Zone of skin (tissue), 1 donor: ENCODE measurements around a stretch of chr3.

- RRBS: no CpG with 5 or more reads among the region's 4 CpGs
These were observed 33.5 kb downstream of the UBP1 start for GRCh38 chr3:33406723-33407052.

GRCh38 chr3:33416556-33417125 is 23.6 kb downstream of the UBP1 start:
- RRBS: no CpG with 5 or more reads among the region's 3 CpGs

GRCh38 chr3:33562858-33563984 is 123.0 kb upstream of the UBP1 start:
- RRBS: no CpG with 5 or more reads among the region's 3 CpGs

- RRBS: no CpG with 5 or more reads among the region's 4 CpGs
These were observed 133.4 kb downstream of the CLASP2 start for GRCh38 chr3:33584589-33585154.

DNA sequence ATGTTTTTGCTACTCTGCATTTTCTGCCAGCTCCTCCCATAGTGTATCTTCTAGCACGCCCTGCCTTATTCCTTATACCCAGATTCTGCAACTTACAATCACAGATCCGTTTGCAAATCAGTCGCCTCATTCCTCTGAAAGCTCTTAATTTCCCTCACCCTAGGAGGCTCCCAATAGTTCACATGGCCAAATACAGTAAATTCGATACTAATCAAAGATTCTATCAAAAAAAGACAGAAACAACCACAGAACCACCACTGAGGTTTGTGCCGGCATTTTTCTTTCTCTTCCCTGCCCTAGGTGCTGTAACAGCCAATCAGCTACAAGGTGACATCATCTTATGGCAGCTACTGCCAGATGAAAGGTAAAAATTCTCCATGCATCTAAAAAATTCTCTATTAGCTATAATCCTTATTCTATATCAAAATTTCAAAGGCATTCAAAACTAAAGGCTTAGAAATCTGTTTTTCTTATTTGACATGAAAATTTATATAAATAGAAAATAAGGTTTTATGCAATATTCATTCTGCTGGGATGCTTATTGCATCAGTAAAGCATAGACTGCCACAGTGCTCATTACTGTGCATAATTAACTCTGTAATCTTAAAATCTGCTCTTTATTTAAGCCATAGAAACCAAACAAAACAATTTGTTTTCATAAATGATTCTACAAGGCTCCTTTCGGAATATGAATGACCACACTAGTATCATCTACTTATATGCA is 72.7 kb downstream of the CLASP2 start:
- RRBS: no CpG with 5 or more reads among the region's 6 CpGs

DNA sequence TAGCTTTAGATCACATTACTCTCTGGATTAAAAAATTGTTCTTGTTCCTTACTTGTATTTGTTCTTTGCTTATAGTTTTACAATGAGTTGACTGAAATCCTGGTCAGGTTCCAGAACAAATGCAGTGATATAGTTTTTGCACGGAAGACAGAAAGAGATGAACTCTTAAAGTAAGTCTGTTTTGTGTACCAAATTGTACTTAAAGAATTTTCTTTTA is 56.6 kb downstream of the PDCD6IP start:
- RRBS: no CpG with 5 or more reads among the region's 1 CpG

DNA sequence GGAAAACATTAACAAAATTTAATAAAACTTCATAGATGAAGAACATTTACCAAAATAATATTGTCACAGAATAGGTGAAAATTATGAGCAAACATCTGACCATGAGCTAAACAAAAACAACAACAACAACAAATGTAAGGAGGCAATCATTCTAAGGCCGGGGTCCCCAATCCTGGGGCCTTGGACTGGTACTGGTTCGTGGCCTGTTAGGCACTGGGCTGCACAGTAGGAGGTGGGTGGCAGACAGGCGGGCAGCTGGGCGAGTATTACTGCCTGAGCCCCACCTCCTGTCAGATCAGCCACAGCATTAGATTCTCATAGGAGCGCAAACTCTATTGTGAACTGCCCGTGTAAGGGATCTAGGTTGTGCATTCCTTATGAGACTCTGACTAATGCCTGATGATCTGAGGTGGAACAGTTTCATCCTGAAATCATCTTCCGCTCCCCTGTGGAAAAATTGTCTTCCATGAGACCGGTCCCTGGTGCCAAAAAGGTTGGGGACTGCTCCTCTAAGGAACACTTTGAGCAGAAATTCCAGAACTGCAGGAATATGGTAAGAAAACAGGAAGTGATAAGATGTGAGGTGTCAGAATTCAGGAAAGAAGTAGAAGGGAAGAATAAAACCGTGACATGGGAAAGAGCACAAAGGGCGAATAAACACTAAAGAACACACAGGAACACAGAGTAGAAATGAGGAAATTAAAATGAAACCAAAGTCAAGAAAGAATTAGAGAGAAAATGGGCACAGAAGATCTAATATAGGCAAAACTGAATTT is 57.5 kb downstream of the PDCD6IP start:
- RRBS: no CpG with 5 or more reads among the region's 10 CpGs

GRCh38 chr3:33868661-33869257 is 70.3 kb downstream of the PDCD6IP start:
- RRBS: no CpG with 5 or more reads among the region's 1 CpG

GRCh38 chr3:35663406-35663845 is 24.1 kb downstream of the ARPP21 start:
- RRBS: no CpG with 5 or more reads among the region's 10 CpGs

- RRBS: no CpG with 5 or more reads among the region's 7 CpGs
These were observed 1.1 kb downstream of the STAC start for GRCh38 chr3:36381269-36381923.

- RRBS: no CpG with 5 or more reads among the region's 1 CpG
These were observed 31.0 kb downstream of the DCLK3 start for GRCh38 chr3:36733274-36733751.

DNA sequence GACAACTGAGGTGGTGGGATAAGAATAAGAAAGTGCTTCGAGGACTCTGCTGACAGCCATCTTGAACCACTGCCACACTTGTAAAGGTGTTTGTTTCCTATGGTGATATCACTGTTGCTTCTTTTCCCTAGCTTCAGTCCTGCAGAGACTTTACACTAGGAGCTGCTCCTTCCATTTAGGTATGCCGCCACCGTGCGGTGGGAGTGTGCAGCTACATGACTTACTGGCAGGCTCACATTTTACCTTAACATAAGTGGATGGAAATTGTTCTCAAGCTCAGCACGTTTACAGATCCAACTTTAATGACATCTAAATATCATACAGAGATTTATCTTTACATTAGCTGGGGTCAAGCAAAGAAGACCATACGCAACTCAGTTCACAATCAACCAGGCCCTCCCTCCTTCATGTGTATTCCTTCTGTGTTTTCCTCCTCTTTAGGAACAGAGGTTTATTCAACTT is 13.9 kb upstream of the TRANK1 start:
- RRBS: no CpG with 5 or more reads among the region's 6 CpGs

- RRBS: no CpG with 5 or more reads among the region's 5 CpGs
These were observed 67.5 kb downstream of the MLH1 start for GRCh38 chr3:37060784-37061170.

- RRBS: no CpG with 5 or more reads among the region's 5 CpGs
These were observed 9.5 kb upstream of the GOLGA4 start for GRCh38 chr3:37233528-37233950.

GRCh38 chr3:37417247-37417609 is 34.7 kb upstream of the ITGA9 start:
- RRBS: no CpG with 5 or more reads among the region's 3 CpGs

DNA sequence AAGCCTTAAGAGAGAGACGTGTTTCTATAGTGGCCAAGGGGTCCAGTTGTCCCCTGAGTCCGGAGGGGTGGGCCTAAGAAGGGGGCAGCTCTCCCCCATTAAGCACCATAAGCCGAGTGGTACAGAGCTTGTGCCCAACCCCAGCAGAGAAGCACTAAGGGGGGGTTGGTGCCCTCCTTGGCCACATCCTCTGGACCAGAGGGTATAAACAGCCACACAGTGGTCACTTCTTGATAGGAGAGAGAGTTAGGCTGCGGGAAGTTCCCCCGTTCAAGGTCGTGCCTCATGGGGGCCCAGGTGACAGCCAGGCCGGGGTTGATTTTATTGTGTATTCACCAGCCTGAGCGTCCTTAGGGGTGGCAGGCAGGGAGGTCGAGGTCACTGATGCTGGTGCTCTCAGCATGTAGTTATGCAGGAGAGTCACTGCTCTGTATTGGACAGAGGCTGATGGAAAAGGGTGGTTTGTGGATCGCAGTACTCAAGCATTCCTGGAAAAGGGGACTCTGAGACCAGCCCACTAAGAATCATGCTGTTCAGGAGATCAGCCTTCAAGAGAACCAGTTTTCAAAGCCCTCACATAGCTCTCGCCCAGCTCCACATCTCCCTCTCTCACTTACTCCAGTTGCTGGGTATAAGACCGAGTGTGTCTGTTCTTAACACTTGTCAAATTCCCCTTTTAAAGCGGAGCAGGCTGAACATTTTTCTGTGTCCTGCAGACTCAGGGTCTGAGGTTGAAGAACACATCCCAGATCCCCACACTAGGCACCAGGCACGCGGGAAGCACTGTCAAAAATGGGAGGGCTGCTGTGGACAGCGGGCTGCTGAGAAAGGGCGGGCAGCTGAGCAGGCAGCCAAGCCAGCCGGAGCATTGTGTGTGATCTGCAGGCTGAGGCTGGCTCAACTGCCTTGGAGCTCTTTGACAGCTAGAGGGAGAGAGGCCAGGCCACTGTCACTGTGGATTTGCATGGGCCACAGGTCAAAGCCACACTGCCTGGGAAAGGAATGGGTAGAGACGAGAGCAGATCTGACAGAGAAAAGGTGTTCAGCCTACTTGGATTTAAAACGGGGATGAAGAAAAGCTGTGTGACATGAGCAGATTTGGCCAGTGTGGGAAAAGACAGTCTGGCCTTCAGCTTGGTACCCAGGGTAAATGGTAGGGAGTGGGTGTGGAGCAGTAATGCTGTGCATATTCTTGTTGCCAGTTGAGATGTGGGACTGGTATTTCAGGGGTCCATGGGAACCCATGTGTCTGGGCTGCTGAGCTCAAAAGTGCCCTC is 1.8 kb downstream of the ITGA9 start:
- RRBS: 33% methylated on average over 2 of the region's 20 CpGs

- RRBS: 2% methylated on average over 11 of the region's 52 CpGs
These were observed 3.5 kb downstream of the VILL start for GRCh38 chr3:37993763-37994841.

- RRBS: no CpG with 5 or more reads among the region's 20 CpGs
These were observed 13.5 kb downstream of the VILL start for GRCh38 chr3:38003732-38004777.

GRCh38 chr3:38096496-38096695 is 40.5 kb downstream of the ACAA1 start:
- RRBS: no CpG with 5 or more reads among the region's 4 CpGs